Retinal pigment epithelial cell (primary cell): Measurements from ENCODE around the genes NECTIN1 and TBCEL.

DNA sequence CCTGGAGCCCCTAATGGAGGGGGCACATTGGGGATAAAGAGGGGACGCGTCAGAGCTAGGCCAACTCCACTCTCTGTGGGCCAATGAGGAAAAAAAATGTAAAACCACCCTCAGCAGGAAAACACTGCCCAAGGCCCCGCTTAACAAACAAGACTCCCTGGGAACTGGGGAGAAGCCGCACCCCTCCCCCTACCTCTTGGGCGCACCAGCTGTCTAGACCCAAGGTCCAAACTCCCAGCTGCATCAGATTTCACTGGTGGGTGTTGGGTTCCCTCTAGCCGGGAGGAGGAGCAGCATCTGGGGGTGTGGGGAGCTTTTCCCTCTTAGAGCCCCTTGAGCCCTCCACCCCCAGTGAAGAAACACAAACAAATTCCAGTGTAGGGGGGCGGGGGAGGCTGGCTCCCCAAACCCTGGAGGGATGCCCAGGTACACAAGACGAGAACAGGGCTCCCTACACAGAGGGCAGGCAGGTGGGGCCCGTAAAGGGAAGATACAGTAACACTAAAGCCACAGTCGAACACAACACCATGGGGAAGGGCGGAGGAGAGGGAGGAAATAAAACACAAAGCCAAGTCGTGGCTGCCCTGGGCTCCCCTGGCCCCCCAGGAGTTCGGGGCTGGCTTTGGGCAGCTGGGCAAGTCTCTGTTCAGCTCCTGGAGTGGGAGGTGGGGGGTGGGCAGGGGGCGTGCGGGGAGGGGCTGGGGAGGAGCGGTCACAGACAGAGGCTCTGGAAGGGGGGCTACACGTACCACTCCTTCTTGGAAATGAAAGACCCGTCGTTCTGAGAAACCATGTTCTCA is 64.8 kb downstream of the NECTIN1 start:
- RRBS, result no CpG with 5 or more reads among the region's 19 CpGs

DNA sequence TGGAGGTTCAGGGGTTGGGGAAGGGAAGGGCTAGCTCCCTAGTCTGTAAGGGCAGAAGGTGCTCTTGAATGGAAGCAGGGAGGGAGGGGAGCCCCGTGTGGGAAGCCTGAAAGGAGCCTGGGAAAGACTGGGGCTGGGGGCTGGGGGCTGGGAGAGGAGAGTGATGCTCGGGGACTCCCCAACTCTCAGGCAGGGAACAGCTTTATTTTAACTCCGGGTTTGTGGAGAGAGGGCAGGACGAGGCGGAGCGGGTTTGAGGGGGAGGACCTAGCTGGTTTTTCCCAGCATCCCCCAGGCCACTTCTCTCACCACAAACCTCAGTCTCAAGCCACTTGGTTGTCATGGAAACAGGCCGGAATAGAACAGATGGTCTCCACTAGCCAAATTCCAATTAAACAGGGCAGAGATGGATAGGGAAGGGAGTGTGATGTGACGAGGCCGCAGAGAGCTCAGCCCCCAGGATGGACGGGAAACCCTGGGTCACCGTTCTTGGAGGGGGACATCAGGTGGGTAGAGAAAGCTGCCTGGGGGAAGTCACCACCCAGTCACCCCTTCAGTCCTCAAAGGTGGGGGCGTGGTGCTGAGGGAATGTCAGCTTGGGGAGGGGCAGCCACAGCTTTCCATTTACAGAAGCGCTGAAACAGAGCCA is 19.4 kb downstream of the NECTIN1 start:
- RRBS, result no CpG with 5 or more reads among the region's 13 CpGs

DNA sequence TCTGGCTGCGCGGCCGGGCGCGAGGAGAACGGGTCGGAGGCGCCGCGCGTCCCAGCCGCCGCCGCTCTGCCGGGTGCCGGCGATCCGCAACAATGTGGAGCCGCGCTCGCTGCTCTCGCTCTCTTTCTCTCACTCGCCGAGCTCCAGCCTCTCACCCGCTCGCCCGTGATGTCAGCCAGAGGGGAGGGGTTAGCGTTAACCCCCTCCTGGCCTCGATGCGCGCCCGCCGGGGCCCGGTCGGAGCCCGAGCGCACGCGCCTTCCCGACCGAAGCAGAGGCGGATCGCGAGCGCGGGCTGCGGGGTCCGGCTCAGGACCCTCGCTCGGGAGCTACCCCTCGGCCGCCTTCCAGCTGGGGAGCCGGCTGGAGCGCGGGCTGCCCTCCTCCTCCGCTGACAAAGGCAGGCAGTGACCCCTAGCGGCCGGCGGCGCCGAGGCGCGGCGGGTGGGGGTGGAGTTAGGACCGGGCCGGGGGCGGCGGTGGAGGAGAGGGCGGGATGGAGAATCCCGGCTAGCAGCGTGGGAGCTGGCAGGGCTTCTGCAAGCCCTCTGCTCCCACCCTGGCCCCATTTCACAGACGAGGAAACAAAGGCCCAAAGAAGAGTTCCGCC is at the start of gene NECTIN1:
NECTIN1 (minus strand) TSS at position 126 of the 610 bp plus-strand sequence.
- RRBS, result 1% methylated on average over 49 of the region's 73 CpGs

GRCh38 chr11:119739843-119740125 is 10.8 kb upstream of the NECTIN1 start:
- RRBS, result no CpG with 5 or more reads among the region's 2 CpGs

GRCh38 chr11:119832589-119832955 is 103.6 kb upstream of the NECTIN1 start:
- RRBS, result 70% methylated on average over 2 of the region's 7 CpGs

DNA sequence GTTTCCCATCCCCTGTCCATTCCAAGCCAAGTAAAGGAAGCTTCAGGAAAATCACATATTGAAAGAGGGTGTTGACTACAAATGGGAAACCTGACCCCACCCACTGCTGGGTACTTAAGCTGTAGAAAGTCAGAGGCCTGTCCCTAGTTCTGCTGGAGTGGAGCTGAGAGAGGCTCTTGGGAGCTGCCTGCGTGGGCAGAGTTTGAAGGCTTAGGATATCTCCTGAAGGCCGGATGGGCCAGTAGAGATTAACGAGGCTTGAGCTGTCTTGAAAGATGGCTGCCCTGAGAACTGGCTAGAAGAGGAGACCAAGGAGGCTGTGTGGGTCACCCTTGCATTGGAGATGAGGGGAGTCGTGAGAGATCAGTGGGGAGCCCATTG is 176.2 kb upstream of the NECTIN1 start:
- RRBS, result no CpG with 5 or more reads among the region's 4 CpGs

GRCh38 chr11:119994633-119994883 is 143.4 kb downstream of the TRIM29 start:
- RRBS, result no CpG with 5 or more reads among the region's 6 CpGs

DNA sequence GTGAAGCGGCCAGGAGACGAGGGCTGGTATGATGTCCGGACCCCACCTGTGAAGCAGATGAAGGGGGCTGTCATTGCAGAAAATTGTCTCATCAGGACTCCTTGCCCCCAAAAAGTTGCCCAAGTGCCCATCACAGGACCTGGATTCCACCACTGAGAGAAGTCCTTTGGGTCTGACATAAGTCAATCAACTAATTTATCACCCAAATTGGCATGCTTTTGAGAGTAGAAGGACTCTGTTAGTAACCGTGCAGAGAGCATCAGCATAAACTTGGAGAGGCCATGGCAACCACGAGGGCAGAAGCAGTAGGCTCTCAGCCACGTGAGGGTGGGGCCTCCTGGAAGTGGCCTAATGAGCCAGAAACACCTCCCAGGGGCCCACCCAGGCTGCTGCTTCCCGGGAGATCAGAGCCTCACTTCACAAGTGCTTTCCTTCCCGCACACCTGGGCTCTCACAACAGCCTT is 17.3 kb downstream of the TRIM29 start:
- RRBS, result no CpG with 5 or more reads among the region's 8 CpGs

DNA sequence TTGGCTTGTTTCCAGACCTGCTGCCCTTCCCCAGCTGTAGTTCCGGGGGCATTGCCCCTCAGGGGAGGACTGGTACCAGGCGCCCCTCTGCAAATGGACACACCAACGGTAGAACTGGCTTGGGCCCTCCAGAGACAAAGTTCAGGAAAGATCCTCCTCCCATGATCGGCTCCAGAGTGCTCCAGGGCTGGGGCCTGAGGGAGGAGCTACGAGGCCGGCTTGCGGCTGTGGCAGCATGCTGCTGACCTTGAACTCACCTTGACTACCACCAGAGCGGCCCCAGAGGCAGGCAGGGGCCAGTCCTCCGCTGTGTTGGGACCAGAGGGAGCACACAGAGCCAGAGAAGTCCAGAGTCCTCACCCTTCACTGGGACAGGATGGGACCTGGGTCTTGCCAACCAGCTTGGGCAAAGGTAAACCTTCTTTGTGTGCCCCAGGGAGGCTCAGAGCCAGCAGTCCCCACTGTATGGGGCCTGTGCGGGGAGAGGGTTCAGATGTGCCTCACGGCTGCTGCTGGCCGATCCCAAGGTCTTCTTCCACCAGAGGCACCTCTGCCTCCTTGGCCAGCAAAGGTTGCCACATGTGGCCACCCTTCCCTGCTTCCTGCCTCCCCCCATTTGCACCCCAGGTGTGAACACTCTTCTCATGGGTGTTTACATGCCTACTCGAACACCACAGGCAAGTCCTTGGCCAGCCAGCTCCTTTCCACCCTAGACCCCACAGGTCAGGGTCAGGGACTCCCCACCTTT is 17.6 kb upstream of the OAF start:
- RRBS, result 22% methylated on average over 1 of the region's 13 CpGs

GRCh38 chr11:120219327-120220371 is 8.8 kb downstream of the OAF start:
- RRBS, result no CpG with 5 or more reads among the region's 15 CpGs

DNA sequence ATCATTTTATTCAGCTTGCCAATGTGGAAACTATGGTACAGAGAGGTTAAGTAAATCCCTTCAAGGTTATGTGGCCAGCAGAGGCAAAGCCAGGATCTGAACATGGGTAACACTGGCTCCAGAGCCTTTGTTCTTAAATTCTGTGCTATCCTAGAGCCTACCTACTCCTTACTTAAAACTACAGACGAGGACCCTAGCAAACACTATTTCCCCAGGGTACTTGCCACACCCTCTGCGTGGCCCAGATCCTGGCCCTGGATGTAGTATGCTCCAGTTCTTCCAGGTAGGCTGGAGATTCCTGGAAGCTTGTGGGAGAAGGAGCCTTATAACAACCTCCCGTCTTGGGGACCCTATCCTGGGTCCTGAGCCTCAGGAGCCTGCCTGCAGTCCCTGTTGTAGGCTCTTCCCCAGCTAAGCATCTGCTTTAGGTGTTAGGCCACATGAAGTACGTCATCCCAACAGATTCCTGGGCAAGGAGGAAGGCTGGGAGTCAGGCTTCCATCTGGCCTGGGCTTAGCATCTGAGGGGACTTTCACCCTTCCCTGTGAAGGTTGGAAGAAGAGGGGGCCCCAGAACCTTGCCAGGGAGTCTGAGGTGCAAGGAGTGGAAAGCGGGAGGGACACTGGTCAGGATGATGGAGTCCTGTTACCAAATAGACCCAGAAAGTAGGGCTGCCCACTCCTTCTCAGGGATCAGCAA is 10.9 kb downstream of the OAF start:
- RRBS, result no CpG with 5 or more reads among the region's 5 CpGs

DNA sequence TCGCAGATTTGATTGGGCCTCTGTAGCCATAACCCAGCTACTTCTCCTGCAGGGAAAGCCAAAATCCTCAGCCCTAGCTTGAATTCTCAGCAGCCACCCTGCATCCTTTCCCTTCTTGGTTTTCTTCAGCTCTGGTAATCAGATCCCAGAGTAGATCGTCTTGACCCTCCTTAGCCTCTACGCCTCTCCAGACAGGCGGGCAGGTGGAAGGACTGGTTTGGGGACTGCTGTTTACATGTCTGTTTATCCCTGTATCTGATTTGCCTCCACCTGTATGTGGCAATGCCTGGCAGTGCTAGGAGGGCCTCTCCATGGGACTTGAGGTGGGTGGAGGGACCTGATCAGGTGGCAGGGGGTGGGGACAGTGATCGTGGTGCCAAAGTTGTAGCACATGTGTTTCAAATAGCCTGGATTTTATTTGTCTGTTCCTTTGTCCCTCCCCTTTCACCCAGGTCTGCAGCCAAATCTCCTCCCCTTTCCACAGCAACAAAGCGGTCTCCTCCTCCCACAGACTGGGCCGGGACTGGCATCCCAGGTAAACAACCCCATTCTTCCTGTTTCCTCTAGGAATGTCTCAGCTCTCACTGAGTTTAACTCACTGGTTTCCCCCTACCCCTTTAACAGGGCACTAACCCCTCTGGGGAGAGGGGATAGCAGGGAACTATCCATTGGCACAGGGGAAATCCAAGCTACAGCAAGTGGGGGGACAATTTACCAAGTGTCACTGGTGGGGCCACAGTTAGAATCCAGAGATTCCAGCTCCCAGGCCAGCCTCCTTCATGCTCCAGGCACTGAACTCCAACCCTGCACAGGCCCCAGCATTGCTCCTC is 23.1 kb upstream of the TLCD5 start:
- RRBS, result no CpG with 5 or more reads among the region's 7 CpGs

DNA sequence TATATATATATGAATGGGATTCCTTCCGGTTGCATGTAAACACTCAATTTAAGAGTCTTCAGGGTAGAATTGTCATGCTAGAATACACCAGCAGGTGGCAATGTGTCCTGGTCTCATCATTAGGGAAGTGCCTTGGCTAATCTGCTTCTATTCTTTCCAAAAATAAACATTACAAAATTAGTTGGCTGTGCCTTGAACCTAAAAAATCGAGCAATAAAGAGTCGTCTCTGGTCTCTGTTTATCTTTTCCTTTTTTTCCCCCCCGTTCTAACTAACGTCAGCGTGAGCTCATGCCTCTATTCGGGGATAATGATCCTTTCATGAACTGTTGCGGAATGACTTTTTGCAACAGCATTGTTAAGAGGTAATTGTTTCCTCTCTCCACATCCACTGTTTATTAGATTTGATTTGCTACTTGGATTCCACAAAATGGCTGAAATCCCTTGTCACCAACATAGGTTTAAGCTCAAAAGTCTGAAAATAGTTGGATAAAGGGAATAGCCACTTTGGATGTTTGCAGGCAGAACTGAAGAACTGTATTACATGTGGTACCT is 1.2 kb upstream of the ARHGEF12 start:
- RRBS, result no CpG with 5 or more reads among the region's 8 CpGs

- RRBS, result no CpG with 5 or more reads among the region's 3 CpGs
Measured at GRCh38 chr11:120431651-120432019, 79.9 kb upstream of the GRIK4 start.

DNA sequence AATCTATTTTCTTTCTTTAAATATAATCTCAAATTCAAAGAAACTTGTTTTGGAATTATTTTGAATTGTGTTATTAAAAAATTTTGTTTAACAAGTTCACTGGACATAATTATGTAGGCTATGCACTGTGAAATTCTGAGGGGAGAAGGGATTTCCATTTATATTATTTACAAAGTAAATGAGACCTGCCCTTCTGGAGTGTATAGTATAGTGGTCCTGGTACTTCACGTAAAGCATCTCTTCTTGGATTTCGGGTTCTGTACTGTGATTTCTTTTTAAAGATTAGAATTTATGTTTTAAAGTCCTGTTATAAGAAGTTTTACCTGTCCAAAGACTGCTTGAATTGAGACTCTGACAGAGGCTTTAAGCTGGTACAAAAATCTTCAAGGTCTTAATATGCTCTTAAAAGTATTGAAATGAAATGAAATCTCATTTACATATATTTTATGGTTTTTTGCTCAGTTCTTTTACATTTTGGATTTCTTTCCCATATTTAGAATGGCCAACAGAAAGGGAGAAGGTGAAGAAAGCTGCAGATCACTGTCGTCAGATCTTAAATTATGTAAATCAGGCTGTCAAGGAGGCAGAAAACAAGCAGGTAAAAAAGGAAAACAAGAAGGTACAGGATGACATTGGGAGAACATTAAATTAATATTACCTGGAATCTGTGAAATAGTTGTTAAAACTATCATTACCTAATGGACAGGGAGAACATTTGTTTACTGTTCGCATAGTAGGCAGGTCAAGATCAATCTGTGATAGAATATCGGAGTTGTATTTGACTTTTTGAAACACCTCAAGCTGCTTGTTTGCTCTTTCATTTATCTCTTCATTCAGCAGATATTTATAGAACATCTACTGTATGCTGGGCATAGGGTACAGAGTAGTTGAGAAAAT is 42.5 kb upstream of the GRIK4 start:
- RRBS, result no CpG with 5 or more reads among the region's 5 CpGs

GRCh38 chr11:121023788-121024369 is at the start of gene TBCEL:
Gene TBCEL (plus strand): TSS chr11:121024102.
- RRBS, result under 1% methylated on average over 22 of the region's 44 CpGs

GRCh38 chr11:121088194-121089296 is 12.5 kb upstream of the TECTA start:
- RRBS, result no CpG with 5 or more reads among the region's 2 CpGs

- RRBS, result 80% methylated on average over 2 of the region's 8 CpGs
Measured at GRCh38 chr11:121291719-121292203, 810 bp upstream of the SC5D start.

DNA sequence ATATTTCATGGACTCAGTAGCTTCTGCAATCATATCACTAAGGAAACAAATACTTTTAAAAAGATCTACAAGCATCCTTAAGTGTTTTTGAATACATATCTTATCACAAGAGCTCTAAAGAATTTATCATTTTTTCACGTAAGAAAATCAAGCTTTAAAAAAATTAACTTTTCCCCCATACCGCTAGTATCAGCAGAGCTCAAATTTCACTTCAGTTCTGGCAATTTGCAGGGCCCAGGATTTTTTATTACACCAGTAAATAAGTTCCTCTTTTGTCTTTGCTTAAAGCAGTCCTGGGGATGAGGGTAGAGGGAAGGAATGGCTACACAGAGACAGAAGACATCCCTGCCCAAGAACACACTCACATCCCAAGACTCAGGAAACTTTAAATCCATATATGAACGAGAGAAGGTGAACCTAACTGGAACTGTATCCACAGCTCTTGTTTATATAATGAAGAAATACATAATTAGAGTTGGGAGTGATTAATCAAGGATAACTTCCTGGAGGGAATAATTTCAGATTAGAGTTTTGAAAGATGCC is 22.5 kb upstream of the SORL1 start:
- RRBS, result no CpG with 5 or more reads among the region's 3 CpGs

GRCh38 chr11:121449018-121450005 is 2.8 kb upstream of the SORL1 start:
- RRBS, result no CpG with 5 or more reads among the region's 8 CpGs